ENCODE measurements around a stretch of chr3.

DNA sequence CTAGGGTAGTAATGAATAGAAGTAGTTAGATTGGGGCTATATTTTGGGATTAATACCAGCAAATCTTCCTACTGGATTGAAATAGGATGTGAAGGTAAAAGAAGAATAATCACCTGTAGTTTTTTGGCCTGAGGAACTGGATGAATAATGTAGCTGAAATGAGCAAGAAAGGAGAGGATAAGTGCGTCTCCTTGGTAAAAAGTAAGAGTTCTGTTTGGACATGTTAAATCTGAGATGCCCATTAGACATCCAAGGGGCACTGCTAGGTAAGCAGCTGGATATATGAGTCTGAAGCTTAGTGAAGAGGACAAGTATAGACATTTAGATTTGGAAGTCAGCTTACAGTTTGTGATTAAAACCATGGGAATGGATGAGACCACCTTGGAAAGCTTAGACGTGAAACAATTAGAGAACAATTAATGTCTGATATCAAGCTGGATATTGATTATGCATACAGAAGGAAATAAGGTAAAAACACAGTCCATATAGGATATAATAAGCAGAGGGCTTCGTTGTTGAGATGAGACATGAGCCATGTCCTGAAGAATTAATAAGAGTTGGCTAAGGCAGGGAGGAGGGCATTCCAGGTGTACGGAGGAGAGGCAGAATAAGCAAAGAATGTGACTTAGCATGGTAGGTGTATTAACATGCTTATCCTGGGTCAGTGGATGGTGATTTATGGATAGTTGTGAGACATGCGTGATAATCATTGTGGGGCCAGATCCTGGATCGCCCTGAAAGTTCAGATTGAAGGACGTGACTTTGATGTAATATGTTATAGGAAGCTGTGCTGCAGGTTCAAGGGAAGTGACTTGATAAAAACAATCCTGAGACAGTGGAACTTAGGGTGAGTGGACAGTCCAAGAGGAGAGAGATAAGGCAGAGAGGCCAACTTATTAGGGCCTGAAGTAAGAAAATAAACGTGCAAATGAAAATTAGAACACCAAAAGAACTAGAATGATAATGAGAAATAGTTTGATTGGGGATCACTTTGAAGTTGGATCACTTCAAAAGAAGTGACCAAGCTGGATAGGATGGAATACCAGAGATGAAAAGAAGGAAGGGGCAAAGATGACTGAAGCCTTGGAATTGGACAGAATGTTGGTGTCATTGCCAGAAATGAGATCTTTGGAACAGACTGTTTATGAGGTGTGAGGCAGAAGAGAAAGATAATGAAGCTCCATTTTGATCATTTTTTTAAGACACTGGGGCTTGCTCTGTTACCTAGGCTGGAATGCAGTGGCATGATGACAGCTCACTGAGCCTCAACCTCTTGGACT lies 9.0 kb downstream of the SEC22A start:
- PRO-cap, 2 experiments = no peak in any of the 2 experiments
- RAMPAGE, long total RNA, 4 experiments = start-site peak on the plus strand in 1 of 4 experiments, centred at positions 469 to 821 of the sequence, 8 to 11 reads per replicate

- PRO-cap, 2 experiments = no peak in any of the 2 experiments
- RAMPAGE, long total RNA, 4 experiments = start-site peak on the plus strand in 1 of 4 experiments, at chr3:123246265-123246334 at its widest, 15 reads per replicate
Observed at GRCh38 chr3:123245995-123246761, 44.4 kb downstream of the SEC22A start.

- PRO-cap, 2 experiments = no peak in any of the 2 experiments
- RAMPAGE, long total RNA, 4 experiments = no peak in any of the 4 experiments
Observed at GRCh38 chr3:123399819-123400461, 49.0 kb downstream of the ADCY5 start.

- PRO-cap, 2 experiments = no peak in any of the 2 experiments
- RAMPAGE, long total RNA, 4 experiments = no peak in any of the 4 experiments
Observed at GRCh38 chr3:123422789-123423451, 26.0 kb downstream of the ADCY5 start.

DNA sequence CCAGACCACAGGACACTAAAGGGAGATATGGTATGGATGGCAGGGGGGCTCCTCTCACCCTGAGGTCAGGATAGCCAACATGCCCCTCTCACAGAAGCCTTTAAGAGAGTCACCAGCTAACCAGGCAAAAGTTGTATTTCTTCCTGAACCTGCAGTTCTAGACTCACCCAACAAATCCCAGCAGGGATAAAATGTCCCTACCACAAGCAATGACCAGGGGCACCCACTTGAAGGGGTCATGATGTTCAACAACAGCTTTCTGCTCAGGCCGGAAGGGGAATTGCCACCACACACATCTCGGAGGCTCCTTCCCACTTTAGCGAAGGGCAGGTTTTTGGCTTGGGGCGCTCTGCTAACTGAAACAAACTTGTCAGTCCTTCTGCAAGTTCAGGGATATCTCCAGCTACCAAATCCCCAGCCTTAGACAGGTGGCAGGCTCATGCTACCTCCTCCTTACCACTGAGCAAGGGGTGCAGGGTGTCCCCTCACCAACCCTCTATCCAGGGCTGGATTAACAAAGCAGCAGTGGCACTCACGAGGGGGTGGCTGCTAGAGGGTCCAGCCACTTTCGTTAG lies 2.3 kb downstream of the ADCY5 start:
- PRO-cap, 2 experiments = no peak in any of the 2 experiments
- RAMPAGE, long total RNA, 4 experiments = no peak in any of the 4 experiments

GRCh38 chr3:123522779-123523235 lies 62.0 kb downstream of the HACD2 start:
- PRO-cap, 2 experiments = no peak in any of the 2 experiments
- RAMPAGE, long total RNA, 4 experiments = no peak in any of the 4 experiments

- PRO-cap, 2 experiments = no peak in any of the 2 experiments
- RAMPAGE, long total RNA, 4 experiments = no peak in any of the 4 experiments
Observed at GRCh38 chr3:123586852-123587476, 2.1 kb upstream of the HACD2 start.

DNA sequence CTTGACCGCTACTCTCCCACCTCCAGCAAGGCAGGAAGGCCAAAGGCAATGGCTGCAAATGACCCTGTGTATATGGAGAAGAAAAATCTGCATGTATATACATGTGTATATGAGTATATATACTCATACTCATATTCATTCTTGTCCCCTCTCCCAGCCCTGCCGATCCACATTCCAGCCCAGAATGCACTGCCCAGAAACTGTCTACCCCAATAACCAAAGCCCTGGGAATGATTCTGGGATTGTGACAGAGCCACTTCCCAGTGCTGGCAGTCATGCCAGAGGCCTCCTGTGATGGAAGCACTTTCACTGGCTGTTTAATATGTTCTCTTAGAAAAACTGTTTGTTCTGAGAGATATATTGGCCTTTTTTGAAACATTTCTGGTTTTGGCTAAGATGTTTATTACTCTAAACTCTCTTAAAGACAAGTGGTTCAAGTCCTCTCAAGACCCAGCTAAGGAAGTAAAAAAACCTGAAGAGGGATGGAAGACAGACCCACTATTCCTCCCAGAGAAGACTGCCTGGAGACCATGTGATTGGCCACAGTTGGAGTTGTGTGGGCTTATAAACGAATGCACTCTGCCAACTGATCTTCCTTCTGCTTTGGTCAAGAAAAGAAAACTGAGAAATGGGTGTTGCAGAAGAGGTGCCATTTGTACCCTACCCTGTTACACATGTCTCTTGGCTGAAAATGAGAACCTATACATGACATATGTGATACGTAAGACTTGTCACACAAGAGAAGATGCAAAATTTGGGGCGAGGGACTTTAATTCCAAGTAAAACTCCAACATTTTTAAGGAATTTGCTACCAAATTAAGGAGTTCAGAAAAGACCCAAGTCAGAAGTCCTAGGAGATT lies 74.1 kb upstream of the HACD2 start:
- PRO-cap, 2 experiments = no peak in any of the 2 experiments
- RAMPAGE, long total RNA, 4 experiments = no peak in any of the 4 experiments

DNA sequence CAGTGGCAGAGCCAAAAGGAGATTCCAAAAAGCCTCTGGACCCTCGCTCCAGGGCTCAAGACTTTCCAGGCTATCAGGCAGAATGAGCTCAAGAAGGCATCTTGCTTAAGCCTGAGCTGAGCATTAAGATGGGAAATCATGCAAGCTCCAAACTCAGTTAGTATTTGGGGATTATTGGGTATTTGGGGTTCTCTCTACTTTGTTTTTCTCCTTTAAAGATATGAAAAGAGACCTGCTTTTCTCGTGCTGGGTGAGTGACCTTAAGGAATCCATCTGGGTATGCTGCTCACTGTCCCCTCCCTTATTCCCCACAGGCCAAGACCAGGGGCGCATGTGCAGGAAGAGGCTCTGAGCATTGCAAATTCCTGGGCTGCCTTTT lies 75.3 kb upstream of the HACD2 start:
- PRO-cap, 2 experiments = no peak in any of the 2 experiments
- RAMPAGE, long total RNA, 4 experiments = no peak in any of the 4 experiments

GRCh38 chr3:123688006-123689038 lies 103.5 kb upstream of the HACD2 start:
- PRO-cap, 2 experiments = no peak in any of the 2 experiments
- RAMPAGE, long total RNA, 4 experiments = no peak in any of the 4 experiments

DNA sequence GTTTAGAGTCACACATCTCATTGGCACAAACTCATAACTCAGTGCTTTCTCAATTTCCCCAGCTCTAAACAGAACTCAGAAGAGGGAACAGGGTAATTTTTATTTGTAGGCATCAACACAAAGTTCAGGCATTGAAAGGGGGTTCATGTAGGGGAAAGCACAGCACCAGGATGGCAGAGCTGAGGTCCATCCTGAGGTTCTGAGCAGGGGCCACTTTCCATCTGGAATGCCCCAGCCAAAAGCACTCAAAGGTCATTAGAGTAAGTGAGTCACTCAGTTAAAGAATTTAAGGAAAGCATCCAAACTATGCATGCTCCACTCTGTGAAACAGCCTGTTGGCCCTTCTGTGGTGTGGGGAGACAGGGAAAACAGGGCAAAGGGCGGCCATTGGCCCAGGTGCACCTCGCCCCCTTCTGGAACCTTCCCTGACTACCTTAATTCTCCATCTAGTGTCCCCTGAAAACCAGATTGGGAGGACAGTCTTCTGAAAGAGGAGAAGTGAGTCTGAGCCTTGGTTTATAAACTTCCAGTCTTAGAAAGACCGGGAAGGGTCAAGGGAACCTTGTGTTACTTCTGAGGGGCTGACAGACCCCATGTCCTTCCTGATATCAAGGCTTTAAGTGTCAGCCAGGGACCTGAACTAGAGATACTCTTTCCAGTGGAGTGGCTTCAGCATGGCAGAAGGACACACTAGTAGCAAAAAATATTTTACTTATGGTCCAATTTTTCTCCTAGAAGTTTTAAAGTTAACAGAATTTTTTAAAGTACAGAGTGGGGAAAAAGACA lies 133.3 kb downstream of the MYLK start:
- PRO-cap, 2 experiments = no peak in any of the 2 experiments
- RAMPAGE, long total RNA, 4 experiments = no peak in any of the 4 experiments

- PRO-cap, 2 experiments = no peak in any of the 2 experiments
- RAMPAGE, long total RNA, 4 experiments = no peak in any of the 4 experiments
Observed at GRCh38 chr3:123779028-123779334, 105.2 kb downstream of the MYLK start.

GRCh38 chr3:124066826-124067769 lies 33.9 kb downstream of the KALRN start:
- PRO-cap, 2 experiments = no peak in any of the 2 experiments
- RAMPAGE, long total RNA, 4 experiments = no peak in any of the 4 experiments

GRCh38 chr3:124584372-124585589 lies 145.5 kb upstream of the UMPS start:
- PRO-cap, 2 experiments = peak in 2 of 2 experiments; most common plus-strand start chr3:124584676 (in 1); most common minus-strand start chr3:124585270 (in 1)
- RAMPAGE, long total RNA, 4 experiments = start-site peak on the plus strand in 3 of 4 experiments, at chr3:124584628-124584725 at its widest, 15 to 124 reads per replicate

- PRO-cap, 2 experiments = no peak in any of the 2 experiments
- RAMPAGE, long total RNA, 4 experiments = no peak in any of the 4 experiments
Observed at GRCh38 chr3:124617112-124617654, 113.1 kb upstream of the UMPS start.

DNA sequence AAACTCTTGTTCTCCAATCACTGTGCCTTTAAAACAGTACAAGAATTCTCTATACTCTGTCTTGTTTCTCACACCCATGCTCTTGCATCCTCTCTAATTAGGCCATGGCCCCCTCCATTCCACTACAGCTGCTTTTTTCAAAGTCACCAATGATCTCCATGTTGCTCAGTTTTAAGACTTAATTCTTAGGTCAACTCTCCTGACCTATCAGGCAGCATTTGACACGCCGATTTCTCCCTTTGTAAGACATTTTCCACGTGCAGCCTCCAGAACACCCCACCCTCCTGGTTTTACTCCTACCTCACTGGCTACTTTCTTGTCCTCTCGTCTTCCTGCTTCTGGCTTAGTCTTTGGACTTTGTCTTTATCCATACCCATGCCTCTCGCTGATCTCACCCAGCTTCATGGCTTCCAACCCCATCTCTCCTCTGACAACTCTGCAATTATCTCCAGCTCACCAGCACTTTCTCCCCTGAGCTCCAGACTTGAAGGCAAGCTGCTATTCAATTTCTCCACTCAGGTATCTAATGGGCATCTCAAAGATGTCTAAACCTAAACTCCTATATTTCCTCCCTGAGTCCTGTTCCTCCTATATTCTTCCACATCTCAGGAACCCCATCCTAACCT lies 99.3 kb upstream of the UMPS start:
- PRO-cap, 2 experiments = no peak in any of the 2 experiments
- RAMPAGE, long total RNA, 4 experiments = no peak in any of the 4 experiments

DNA sequence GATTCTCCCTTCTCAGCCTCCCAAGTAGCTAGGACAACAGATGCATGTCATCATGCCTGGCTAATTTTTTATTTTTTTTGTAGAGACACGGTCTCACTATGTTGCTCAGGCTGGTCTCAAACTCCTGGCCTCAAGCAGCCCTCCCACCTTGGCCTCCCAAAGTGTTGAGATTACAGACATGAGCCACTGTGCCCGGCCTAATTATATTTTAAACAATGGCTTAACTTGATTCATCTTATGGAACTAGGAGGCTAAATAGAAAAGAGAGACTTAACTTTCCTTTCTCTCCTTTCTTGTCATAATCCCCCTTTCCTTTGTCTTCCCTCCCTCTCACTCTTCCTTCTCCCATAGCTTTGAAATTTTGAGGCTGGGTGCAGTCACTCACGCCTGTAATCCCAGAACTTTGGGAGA lies 70.2 kb upstream of the UMPS start:
- PRO-cap, 2 experiments = no peak in any of the 2 experiments
- RAMPAGE, long total RNA, 4 experiments = no peak in any of the 4 experiments

DNA sequence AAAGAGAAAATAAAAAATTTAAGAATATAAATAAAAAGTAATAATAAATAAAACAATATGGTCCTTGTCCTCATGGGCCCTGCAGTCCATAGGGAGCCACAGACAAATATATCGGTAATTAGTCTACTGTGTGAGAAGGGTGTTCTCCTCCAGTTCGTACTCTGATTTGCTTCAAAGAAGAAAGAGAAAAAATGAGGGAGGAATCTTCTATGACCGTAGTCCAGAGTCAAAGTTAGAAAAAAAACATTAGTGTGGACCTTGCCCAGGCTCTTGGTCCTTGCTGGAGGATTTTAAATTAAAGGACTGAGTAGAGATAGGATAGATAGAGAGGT lies 40.1 kb upstream of the UMPS start:
- PRO-cap, 2 experiments = no peak in any of the 2 experiments
- RAMPAGE, long total RNA, 4 experiments = no peak in any of the 4 experiments

DNA sequence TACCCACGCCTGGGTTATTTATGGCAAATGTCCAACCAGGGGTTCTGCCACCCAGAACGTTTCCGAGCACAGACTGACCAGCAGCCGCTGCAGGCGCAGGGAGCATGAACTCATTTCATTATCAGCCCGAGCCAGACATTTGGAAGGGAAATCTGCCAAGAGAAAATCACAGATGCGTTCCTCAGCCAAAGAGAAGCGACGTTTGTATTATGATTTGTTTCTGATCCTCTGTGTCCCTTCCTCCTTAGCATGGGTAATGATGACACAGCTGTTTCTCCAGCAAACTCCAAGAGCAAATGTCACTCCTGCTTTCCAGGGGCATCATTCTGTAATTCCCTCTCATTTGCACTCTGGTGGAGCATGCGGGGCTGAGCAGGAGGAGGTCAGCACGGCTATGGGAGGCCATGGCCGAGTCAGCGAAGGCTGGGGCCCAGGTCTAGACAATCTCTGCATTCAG lies 42.1 kb downstream of the UMPS start:
- PRO-cap, 2 experiments = no peak in any of the 2 experiments
- RAMPAGE, long total RNA, 4 experiments = no peak in any of the 4 experiments

DNA sequence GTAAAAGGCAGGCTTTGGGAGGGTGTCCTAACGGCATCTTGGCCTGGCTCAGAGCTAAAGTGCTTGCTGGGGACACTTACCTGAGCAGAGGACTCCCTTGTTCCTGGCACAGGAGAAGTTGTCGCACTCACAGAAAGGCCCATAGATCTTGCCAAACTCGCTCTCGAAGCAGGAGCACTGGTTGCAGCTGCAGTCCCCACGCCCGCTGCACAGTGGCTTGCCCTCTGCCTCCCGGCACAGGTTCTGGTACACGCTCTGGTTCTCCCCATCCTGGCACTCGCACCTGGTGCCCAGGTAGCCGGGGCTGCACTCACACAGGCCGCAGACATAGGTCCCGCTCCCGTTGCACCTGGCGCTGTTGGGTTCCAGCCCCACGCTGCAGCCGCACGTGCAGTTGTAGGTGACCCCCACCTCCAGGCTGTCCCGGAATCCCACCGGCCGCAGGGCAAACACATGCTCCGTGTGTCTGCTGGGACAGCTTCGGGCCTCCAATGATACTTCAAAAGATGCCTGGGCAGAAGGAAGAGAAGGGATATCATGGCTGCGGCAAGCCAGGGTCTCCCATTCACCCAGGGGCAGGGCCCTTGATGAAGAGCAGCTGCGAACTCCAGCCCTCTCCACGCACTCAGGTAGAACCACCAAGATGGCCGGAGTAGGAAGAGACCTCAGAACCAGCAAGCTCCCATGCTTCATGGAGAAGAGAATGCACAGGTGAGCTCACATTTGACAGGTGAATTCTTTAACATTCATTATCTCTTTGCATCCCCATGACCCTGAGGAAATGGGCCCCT lies 66.3 kb downstream of the UMPS start:
- PRO-cap, 2 experiments = no peak in any of the 2 experiments
- RAMPAGE, long total RNA, 4 experiments = no peak in any of the 4 experiments